ENCODE measurements around the genes TPGS2 and CELF4.

GRCh38 chr18:36828715-36829317 lies at the start of gene TPGS2:
TPGS2 (minus strand) TSS chr18:36829002.
- PRO-cap: unidirectional peak, minus-strand start at chr18:36828780; bidirectional peak, plus-strand start at chr18:36829169, minus-strand start at chr18:36829005
- RAMPAGE, long total RNA, 4 experiments: start-site peak on the plus strand in 4 of 4 experiments, at chr18:36829117-36829135 at its widest, 379 to 414 reads per replicate

- PRO-cap: no peak
- RAMPAGE, long total RNA, 4 experiments: start-site peak on the minus strand in 4 of 4 experiments, at chr18:37565762-37565909 at its widest, 9 to 15 reads per replicate
Observed at GRCh38 chr18:37565380-37566343, at the start of gene CELF4. CELF4 (minus strand) TSS chr18:37565798.

DNA sequence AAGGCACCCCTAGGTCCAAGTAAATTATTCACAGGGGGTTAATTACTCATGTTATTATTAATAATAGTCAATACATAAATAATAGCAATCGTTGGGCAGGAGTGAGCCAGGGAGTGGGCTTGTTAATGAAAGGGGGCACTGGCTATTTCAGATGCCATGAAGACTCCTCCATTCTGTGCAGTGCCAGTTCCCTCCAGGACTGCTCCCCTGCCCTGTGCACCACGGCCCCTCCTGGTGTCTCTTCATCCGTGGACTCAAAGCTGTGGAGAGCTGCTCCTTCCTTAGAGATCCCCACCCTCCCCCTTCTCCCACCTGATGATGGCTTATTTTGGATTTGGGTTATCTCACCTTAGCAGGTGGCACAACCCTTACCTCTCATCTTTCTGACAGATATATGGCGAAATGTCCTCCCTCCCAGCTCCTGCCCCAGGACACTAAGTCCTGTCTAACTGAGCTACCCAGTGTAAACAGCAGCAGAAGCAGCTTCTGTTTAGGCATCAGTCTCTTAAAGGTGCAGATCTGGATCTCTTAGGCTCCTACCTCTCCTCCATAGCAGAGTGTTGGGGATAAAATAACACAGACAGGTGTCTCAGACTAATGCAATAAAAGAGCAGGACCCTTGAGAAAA lies 3.1 kb upstream of the CELF4 start:
- PRO-cap: no peak
- RAMPAGE, long total RNA, 4 experiments: no peak in any of the 4 experiments

- PRO-cap: no peak
- RAMPAGE, long total RNA, 4 experiments: no peak in any of the 4 experiments
Observed at GRCh38 chr18:39454057-39454423, 1888.4 kb upstream of the CELF4 start.

- PRO-cap: no peak
- RAMPAGE, long total RNA, 4 experiments: no peak in any of the 4 experiments
Observed at GRCh38 chr18:39800162-39800490, 2154.9 kb upstream of the PIK3C3 start.

- PRO-cap: no peak
- RAMPAGE, long total RNA, 4 experiments: no peak in any of the 4 experiments
Observed at GRCh38 chr18:42107939-42108611, 153.0 kb downstream of the PIK3C3 start.

GRCh38 chr18:42113642-42114274 lies 158.7 kb downstream of the PIK3C3 start:
- PRO-cap: no peak
- RAMPAGE, long total RNA, 4 experiments: no peak in any of the 4 experiments

DNA sequence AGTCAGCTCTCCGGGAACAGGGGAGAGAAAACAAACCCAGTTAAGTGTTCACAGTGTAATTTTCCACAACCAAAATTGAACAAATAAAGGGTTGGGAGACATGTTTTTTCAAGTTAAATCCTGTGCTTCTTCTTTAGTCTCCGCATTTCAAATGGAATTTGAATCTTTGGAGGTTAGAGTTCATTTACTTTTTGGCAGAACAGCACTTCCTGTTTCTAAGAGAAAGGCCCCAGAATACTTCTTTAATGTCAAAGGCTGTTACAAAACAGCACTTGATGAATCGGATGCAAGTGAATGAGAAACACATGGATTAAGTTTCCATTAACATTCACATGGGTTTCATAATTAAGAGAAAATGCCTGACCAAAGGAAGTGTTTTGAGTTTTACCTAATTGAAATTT lies 570.2 kb upstream of the SYT4 start:
- PRO-cap: no peak
- RAMPAGE, long total RNA, 4 experiments: no peak in any of the 4 experiments

GRCh38 chr18:43883889-43884394 lies 606.7 kb upstream of the SYT4 start:
- PRO-cap: no peak
- RAMPAGE, long total RNA, 4 experiments: no peak in any of the 4 experiments

GRCh38 chr18:44682276-44682709 lies 1.6 kb downstream of the SETBP1 start:
- PRO-cap: unidirectional peak, minus-strand start at chr18:44682330
- RAMPAGE, long total RNA, 4 experiments: no peak in any of the 4 experiments

DNA sequence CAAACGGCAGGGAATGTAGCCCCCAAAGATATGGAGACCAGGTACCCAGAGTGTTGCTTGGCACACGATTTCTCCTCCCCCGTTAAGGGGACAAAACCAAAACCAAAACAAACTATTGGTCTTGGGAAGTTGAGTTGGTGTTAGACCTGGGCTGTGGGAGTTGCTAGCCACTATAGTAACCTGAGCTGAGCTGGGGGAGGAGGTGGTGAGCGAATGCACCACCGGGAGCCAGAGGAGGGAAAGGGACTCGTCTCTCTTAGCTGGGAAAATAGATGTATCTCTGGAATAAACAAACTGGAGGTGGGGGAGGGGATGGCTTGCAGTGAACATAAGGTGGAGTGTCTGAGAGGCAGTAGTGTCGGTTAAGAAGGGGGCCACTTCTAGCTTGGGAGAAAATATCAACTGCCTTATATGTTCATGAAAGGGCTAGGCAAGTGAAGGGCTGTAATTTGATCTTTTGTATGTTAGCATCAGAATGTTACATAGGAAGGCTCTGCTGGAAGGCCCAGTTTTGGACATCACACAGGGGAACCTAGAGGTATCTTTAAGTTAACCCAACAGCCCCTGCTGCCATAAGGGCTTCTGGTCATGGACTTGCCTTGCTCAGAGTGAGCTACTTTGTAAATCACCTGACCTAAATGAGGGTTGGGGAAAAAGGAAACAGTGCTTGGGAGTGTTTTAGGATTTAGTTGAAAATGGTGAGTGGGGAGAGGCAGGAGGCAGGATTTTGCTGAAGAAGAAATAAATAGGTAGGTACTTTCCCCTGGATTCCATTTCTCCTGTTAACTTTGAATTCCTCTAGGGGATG lies 2.2 kb downstream of the SETBP1 start:
- PRO-cap: no peak
- RAMPAGE, long total RNA, 4 experiments: start-site peak on the plus strand in 1 of 4 experiments, centred at position 153 of the sequence, 15 reads per replicate

DNA sequence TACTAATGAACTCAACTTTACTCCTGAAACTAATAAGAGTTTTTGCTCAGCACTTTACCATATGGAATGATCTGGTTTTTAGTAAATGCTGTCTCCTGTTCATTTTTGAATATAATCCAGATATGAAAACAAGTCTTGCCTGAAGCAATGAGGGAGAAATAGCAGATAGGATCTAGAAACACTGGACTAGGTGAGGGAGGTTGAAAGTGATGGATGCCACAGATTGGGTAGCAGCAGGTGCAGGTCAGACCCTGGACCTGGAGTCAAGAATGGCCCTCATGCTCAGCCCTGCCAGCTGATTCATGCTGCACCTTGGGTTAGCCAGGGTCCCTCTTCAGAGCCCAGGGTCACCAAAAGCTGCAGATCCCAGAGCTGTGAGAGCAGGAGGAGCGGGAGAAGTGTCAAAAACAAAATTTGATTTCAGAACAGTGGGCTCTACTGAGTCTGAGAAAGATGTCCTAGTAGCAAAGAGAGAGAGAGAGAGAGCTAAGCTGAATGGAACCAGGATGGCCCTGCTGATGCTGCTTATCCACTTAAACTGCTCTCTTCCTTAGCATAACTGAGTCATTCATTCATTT lies 37.4 kb downstream of the SETBP1 start:
- PRO-cap: no peak
- RAMPAGE, long total RNA, 4 experiments: no peak in any of the 4 experiments

DNA sequence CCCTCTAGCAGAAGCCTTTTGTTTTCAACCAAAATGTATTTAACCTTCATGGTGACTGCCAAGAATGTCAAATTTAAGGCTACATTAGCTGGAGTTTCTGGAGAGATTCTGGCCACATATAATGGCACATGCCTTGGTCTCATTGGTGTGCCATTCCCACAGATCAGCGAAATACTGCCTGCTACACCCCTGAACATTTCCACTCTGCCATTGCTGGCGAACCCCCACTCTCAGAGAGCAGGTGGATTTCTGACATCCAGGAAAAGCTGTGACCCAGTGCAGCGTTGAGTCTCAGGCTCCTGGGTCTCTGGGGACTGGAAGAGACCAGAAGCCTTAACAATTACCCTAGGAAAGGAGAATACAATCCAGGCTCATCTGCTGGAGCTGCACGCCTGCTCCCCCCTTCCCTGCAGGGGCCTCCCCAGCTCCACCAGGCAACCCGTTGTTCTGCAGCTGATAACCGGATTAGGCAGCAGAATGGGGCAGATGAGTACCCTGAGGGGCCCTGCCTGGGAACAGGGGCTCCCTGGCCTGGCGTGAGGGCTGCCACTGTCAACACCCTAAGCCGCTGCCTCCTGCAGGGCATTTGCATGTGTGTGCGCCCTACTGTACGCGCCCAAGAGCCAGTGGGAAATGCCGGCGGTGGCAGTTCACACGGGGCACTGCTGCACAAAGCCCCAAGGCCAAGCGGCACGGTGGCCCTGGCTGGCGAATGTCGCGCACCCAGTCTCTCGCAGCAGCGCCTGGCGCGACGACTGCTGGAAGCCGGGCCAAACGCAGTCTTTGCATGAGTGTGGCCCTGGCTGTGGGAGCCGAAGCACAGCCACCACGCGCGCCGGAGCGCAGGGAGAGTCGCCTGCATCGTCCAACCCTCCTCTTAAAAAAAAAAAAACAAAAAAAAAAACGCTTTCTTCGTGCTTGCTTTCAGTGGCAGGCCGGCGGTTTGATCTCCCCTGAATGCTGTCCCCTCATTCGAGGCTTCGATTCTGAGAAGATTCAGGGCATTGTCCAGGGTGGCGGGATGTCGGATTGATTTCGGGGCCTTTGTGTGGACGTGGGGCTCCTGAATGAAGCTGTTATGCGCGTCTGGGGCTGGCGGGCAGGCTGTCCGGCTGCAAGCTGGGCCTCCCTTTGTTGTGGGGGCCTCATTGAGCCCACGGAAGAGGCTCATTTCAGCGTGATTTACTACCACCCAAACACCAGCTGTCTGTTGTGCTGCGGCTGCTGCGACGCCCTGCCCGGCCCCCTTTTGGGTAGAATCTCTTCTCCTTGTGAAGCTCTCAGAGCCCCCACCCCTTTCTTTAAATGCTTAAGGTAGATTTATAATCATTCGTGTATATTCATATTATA lies 63.7 kb downstream of the SETBP1 start:
- PRO-cap: no peak
- RAMPAGE, long total RNA, 4 experiments: no peak in any of the 4 experiments

DNA sequence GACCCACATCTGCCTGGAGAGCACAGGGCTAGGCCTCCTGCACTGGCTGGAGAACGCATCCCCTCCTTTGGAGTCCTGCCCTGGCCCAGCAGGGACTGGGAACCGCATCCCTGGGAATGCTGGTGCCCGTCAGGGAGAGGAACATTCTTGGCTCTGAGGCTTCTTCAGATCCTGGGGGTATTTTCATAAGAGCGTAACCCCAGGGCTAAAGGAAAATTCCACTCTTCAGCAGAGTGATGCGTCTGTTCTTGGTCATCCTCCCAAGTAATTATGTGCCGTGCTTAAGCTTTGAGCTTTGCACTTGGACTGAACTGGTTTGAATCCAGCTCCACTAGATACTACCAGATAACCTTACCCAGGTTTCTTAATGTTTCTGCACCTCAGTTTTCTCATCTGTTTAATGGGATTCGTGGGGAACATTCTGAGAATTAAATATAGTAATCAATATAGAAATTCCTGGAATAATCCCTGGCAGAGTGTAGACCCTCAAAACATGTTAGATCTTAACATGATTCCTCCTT lies 91.7 kb downstream of the SETBP1 start:
- PRO-cap: no peak
- RAMPAGE, long total RNA, 4 experiments: no peak in any of the 4 experiments

GRCh38 chr18:44791390-44791936 lies 110.8 kb downstream of the SETBP1 start:
- PRO-cap: no peak
- RAMPAGE, long total RNA, 4 experiments: no peak in any of the 4 experiments

GRCh38 chr18:44826127-44826886 lies 145.6 kb downstream of the SETBP1 start:
- PRO-cap: unidirectional peak, plus-strand start at chr18:44826725
- RAMPAGE, long total RNA, 4 experiments: no peak in any of the 4 experiments

DNA sequence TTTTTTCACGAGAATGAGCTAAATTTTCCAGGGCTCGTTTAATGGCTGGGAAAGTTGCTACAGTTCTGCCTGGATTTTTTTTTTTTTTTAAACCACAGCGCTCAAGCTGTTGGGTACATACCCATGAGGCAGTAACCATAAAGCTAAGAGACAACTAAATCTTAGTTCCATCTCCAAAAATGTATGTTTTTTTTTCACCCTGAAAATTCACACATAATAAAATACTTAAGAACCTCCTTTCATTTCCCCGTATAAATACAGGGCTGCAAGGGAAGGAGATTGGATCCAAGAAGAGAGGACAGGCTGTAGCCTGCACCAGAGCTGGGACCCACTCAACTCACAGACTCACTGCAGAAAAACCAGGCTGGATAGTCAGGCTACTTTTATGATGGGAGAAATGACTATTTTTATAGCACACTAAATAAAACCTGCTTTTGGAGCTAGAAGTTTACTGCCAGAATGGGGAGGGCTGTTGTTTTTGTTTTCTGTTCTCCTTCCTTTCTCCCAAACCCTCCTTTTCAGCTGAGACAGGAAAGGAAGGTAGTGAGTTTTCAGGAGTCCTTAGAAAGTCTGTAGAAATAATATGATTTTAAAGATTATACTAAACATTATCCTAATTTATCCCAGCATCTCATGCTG lies 244.5 kb downstream of the SETBP1 start:
- PRO-cap: no peak
- RAMPAGE, long total RNA, 4 experiments: no peak in any of the 4 experiments

- PRO-cap: no peak
- RAMPAGE, long total RNA, 4 experiments: no peak in any of the 4 experiments
Observed at GRCh38 chr18:45015946-45016338, 335.3 kb downstream of the SETBP1 start.

GRCh38 chr18:45106103-45106593 lies 425.5 kb downstream of the SETBP1 start:
- PRO-cap: no peak
- RAMPAGE, long total RNA, 4 experiments: no peak in any of the 4 experiments

- PRO-cap: no peak
- RAMPAGE, long total RNA, 4 experiments: no peak in any of the 4 experiments
Observed at GRCh38 chr18:45688180-45688450, 35.9 kb upstream of the SLC14A1 start.

Measured in sigmoid colon (tissue), 4 donors.